ENCODE data around the gene RANGAP1.

DNA sequence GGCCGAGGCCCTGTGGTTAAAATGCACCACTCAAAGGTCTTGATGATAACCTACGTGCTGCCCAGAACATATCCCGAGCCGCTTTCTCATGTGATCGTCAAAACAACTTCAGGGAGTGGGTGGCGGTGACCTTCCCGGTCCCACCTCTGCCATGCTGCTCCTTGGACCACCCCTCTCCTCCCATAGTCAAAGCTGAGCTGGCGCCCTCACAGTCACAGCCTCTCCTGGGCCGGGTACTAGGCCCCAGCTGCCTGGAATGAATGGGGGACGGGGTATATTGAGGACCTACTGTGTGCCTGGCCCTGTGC, 1.0 kb downstream of the FAM83F start:
- RRBS: 88% methylated on average over 3 of the region's 10 CpGs

DNA sequence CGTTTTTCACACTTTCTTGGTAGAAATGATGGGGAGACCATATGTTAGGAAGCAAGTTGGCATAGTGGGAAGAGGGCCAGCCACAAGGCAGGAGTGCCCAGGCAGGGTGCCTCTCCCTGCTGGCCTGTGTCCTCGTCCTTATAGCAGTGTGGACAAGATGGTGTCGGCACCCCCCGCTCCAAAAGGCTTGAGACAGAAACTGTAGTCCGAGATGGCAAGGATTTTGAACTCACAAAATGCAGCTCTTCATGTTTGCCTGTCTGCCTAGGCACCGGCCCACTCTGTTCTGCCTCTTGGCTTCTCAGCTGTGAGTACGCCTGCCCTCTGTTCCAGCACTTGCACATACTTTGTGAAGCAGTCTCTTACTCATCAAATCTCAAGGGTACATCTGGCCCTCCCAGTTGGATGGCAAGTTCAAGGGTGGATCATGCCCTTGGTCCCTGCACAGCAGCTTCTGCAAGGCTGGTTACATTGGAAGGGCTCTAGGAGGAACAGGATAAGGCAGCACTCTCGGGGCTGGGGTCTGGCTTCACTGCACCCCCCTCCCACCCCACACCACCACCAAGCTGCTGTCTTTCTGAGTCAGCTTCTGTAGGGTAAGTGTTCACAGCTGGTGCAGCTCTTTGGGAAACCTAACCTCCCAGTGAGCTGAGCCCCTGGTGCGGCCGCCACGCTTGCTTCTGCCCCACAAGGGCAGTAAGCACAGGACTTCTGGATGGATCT, 37.0 kb downstream of the FAM83F start:
- RRBS: no CpG with 5 or more reads among the region's 11 CpGs

DNA sequence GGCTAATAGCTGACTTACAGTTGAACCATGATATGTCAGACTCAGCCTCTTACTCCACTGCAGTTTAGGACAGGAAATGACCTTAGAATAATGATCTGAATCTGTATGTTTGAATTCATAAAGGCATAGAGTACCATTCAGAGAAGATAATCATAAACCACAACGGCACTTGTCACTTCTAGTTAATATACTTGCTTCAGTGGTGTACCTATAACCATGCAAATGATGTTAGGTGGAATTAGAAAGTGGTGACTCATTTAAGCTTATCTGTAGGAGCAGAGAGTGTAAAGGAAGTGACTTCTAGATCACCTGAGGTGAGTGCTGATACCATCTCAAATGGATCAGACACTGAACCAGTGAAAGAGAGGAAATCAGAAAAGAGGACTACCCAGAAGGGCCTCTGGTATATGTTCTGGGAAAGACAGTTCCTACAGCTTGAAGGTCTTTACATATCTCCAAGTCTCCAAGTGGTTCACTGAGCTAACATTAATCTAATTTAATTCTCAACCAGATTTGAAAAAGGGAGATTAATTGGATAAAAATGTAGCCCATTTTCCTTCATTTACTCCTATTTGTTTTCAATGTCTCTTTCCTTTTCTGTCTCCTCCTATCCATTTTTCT, 60.8 kb downstream of the FAM83F start:
- RRBS: no CpG with 5 or more reads among the region's 1 CpG

DNA sequence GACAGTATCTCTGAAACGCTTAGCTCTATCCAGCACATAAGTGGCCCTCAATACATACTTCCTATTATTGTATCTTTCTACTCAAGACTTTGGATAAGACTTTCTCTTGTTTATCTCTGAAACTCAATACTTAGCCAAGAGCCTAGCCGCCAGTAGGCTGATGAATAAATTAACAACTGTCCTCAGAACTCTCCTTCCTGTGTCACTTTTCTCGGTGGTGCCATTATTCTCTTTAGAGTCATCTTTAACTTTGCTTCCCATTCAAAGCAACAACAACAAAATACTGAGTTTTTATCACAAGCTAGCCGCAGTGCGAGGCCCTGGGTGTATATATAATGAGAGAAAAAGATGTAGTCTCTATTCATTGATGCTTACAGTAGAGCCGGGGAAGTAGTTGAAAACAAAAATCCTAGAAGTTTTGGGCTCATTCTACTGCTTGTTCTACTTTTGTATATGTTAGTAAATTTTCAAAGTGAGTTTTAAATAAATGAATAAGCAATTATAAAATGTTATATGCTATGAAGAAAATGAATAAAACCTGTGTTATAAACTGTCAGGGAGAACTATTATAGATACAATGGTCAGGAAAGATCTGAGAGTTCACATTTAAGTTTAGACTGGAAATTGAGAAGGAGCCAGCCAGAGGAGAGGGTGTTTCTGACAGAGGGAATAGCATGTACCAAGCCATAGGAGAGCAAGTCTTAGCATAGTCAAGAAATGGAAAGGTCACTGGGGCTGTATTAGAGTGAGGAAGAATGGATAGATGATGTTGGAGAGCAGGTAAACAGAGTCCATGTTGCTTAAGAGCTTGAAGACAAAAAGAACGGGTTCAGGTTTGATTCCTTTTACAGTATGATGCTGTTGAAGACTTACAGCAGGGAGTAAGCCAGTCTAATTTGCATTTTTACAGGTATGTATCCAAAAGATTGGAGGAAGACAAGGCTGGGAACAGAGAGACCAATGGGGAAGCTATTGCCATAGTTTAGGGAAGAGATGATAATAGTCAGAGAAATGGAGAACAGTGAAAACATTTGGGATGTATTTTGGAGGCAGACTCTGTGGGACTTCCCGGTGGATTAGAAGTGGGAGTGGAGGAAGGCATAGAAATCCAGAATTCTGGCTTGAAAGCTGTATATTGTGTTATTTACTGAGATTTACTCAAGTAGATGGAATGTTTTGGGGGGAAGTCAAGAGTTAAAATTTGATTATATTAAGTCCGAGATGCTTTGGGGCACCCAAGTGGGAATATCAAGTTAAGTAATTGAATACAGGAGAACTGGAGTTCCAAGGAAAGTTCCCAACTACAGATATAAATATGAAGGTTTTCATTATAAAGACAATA, 87.4 kb downstream of the FAM83F start:
- RRBS: no CpG with 5 or more reads among the region's 9 CpGs

GRCh38 chr22:40276931-40277171, 69.4 kb upstream of the ADSL start:
- RRBS: no CpG with 5 or more reads among the region's 1 CpG

- RRBS: no CpG with 5 or more reads among the region's 4 CpGs
Observed at GRCh38 chr22:40672993-40673527, 6.2 kb upstream of the MCHR1 start.

DNA sequence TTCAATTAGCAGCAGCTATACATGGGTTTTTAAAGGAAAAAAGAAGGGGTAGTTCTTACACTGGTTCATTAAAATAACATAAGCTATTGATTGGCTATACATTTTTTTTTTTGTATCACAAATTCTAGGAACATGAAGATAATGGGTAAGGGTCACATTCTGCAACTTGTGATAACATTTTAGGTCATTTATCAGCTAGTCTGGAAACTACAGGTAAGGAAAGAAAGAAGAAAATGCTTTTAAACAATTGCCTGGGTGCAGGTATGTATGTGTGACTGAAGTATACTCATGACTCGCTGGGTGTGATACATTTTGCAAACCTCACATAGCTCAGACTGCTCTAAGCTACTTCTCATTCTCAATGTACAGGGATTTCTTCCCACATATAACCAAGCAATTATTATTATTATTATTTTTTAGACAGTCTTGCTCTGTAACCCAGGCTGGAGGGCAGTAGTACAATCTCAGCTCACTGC, 67.5 kb downstream of the MCHR1 start:
- RRBS: no CpG with 5 or more reads among the region's 1 CpG

GRCh38 chr22:40816971-40818164, 1.8 kb downstream of the SLC25A17 start:
- RRBS: no CpG with 5 or more reads among the region's 11 CpGs

DNA sequence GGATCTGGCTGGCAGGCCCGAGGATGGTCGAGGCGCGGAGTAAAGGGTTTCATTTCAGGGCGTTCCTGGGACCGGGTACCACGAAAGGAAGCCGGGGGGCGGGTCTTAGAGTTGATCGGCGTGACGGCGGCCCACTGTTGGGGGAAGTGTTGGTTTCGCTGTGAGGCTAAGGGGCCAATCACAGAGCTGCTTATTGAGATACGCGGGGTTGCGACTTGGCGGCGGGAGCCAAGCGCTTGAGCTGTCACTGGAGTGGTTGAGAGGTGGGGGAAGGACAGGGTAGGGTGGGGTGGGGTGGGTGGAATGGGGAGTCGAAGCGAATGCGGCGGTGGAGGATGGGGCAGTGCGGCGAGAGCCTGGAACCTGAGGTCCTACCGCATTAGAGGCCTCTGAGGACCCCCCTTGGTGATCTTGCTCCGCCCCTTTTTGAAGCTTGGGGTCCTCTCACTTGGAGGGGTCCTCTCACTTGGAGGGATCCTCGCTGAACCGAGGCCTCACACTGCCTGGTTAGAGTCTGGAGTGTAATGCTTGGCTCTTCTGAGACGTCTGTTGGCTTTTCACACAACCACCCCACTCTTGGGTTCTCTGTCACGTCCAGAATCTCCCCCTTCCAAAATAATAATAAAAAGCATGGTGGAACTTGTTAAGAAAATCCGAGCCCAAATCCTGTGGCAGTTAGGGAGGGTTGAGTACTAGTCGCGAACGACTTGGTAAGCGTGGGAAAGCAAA, 507 bp downstream of the RBX1 start:
- RRBS: no CpG with 5 or more reads among the region's 37 CpGs

- RRBS: no CpG with 5 or more reads among the region's 5 CpGs
Observed at GRCh38 chr22:40963929-40964345, 12.8 kb downstream of the RBX1 start.

- RRBS: no CpG with 5 or more reads among the region's 9 CpGs
Observed at GRCh38 chr22:41003110-41003590, 52.0 kb downstream of the RBX1 start.

- RRBS: no CpG with 5 or more reads among the region's 3 CpGs
Observed at GRCh38 chr22:41118730-41119038, 26.3 kb downstream of the EP300 start.

DNA sequence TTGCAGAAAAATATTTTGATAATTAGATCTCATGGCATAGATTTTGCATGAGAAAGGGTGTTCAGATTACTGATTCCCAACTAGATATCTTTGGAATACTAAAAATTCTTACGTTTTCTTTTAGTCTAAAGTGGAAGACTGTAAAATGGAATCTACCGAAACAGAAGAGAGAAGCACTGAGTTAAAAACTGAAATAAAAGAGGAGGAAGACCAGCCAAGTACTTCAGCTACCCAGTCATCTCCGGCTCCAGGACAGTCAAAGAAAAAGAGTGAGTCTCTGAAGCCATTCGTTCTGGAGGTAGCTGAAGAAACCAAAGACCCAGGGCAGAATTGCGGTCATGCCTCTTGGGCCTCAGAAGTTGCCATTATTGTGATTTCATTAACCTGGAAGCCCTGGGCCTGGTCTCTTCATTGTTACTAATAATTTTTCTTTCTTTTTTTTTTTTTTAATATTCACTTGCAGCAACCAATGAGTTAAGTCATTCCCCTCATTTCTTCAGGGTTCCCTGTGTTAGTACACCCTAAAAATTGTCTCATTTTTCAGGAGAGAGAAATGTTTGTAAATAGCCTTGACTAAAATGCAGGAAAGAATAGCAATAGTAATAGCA, 52.9 kb upstream of the L3MBTL2 start:
- RRBS: no CpG with 5 or more reads among the region's 5 CpGs

GRCh38 chr22:41169212-41169739, 35.8 kb upstream of the L3MBTL2 start:
- RRBS: no CpG with 5 or more reads among the region's 8 CpGs

GRCh38 chr22:41181497-41181814, 23.7 kb upstream of the L3MBTL2 start:
- RRBS: no CpG with 5 or more reads among the region's 4 CpGs

- RRBS: no CpG with 5 or more reads among the region's 5 CpGs
Observed at GRCh38 chr22:41184606-41185063, 20.5 kb upstream of the L3MBTL2 start.

- RRBS: 35% methylated on average over 27 of the region's 94 CpGs
Observed at GRCh38 chr22:41237281-41238269, 3.2 kb downstream of the CHADL start.

DNA sequence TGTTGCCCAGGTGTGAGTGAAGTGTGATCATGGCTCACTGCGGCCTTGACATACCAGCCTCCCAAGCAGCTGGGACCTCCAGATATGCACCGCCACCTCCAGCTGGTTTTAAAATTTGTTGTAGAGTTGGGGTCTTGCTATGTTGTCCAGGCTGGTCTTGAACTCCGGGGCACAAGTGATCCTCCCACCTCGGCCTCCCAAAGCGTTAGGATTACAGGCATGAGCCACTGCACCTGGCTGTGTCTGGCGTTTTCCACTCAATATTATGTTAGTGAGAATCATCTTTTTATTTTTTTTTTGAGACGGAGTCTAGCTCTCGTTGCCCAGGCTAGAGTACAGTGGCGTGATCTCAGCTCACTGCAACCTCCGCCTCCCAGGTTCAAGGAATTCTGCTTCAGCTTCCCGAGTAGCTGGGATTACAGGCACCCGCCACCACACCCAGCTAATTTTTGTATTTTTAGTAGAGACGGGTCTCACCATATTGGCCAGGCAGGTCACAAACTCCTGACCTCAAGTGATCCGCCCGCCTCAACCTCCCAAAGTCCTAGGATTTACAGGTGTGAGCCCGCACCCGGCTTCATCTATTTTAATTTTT, 2.1 kb upstream of the CHADL start:
- RRBS: no CpG with 5 or more reads among the region's 17 CpGs

DNA sequence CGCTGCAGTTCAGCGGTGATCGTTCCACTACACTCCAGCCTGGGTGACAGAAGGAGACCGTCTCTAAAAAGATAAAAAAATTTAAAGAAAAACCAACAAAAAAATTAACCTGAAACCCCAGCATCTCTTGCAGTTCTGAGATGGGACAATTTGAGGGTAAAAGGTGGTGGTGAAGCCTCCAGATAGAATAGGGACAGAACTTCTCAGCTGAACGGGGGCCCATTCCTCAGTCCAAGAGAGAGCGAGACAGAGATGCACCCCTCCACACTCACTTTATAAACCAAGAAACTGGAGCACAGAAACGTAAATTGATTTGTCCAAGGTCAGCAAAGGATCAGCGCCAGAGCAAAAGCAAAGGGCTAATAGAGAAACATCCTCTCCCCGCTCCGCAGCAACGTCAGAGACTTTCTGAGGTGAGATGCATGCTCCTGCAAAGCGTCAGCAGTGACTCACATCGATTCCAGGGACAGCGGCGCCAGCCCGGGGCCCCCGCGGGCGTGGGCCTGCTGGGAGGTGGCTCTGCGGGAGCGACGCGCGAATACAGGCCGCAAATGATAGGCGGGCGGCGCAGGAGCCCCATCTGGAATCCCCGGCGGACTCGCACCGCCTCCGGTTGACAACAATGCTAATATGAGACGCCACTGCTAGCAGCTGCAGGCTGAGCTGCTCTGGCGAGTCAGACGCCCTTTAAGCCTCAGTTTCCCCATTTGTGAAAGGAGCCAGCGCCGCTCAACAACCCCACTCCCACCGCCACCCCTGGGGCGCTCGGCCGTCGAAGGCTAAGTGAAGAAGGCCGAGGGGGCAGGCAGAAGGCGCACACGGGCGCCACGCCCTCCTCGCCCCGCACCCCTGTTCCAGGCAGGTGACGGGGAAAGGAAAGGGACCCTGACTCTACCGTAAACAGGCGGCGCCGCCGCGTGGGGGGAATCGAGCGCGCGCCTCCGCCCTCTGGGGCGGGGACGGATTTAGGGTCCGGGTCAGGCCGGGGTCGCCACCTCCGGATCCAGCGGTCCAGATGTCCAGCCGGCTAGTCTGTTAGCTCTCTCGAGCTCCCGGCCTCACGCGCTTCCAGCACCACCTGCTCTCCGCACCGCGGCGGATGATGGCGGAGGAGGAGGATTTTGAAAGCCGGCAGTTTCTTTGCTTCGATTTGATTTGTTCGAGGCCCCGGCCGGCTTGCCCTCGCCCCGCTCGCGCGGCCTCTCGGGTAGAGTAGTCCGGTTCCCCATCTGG, at the start of gene RANGAP1:
Gene RANGAP1, minus strand, starts transcription at position 1,097 of the 1,233 bp plus-strand sequence.
- RRBS: under 1% methylated on average over 23 of the region's 91 CpGs

DNA sequence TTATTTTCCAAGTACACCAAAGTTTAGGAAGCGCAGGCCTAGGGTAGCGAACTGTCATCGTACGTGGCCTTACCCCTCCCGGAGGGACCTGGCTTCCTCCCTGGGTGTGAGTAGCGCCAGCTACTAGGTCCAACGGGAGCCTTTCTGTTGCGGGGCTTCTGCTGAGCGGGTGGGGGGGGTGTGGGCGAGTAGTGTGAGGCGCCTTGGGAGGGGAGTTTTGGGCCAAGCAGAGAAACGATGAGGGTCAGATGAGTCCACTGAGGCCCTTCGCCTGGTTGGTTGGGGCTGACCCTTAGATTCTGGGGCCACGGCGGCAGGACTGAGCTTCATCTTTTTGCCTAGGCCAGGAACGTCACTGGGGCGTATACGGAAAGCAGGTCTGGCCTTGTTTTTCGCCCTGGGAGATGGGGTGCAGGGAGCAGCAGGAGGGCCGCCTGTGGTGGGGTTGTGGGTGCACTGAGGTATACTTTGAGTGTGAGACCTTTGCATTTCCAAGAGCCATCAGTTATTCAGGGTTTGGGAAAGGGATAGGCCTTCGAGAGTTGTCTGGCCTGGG, 948 bp downstream of the TEF start:
- RRBS: no CpG with 5 or more reads among the region's 21 CpGs

Data from SK-N-MC (cell line).